Bronchial lymph node (tissue), 1 donor: ENCODE measurements around a stretch of chr13.

DNA sequence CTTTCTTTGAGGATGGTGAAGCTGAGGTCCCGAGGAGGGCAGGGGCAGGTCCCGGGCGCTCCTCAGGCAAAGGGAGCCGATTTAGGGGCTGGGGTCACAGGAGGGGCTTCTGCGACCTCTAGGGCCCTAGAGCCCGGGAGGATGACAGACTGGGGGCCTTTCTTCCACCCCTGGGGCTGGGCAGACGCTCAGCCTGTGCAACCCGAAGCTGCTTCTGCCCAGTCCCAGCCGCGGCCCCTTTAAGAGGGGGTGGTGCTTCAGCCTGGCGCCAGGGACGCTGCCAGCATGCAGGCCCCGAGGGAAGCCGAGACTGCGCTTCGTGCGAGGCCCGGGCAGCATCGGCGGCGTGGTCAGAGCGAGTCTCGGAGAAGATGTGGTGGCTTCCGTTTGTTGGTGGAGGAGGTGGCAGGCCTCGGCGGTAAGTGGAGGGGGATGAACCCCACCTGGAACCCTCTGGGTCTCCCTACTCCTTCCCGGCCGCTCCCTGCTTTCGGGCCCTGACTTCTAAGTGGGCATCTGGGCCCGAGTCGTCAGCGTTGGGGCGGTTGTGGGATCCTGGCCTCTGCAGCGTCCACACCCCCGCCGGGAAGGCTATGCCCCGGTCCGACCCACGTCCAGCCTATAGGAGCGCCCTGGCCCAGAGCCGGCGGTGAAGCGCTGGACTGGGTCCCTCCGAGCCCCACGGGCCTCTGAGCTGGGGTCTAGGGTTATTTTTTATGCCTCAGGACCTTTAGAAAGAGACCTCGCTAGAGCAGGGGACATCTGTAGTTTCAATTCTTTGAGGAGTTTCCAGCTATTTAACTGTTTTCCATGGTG, 986.4 kb downstream of the TUBA3C start:
- PRO-cap: no peak

DNA sequence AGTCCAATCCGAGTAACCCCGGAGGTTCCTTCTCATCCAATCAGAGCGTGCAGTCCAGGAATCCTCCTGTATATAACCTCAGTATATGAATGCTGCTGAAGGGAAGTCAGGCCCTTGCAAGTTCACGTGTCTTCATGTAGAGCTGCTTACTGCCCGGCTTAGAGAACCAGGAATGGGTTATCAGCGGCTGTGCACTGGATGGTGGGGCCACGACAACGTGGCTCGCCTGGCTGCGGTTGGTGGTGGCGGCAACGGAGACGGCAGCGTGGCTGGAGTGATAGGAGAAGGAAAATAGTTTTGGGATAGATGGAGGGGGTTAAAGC, 63.2 kb downstream of the TUBA3C start:
- PRO-cap: no peak

DNA sequence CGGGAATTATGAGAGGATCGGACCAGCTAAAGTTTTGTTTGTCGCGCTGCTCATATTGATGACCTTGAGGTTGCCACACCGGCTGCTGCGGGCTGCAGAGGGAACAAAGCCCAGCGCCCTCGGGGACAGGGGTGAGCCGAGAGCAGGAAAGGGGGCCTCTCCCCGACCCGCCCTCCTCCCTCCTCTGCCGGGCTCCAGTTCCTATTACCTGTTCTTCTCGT, 162.7 kb upstream of the TUBA3C start:
- PRO-cap: no peak

- PRO-cap: no peak
These were observed 31.3 kb upstream of the MPHOSPH8 start for GRCh38 chr13:19601735-19602934.

DNA sequence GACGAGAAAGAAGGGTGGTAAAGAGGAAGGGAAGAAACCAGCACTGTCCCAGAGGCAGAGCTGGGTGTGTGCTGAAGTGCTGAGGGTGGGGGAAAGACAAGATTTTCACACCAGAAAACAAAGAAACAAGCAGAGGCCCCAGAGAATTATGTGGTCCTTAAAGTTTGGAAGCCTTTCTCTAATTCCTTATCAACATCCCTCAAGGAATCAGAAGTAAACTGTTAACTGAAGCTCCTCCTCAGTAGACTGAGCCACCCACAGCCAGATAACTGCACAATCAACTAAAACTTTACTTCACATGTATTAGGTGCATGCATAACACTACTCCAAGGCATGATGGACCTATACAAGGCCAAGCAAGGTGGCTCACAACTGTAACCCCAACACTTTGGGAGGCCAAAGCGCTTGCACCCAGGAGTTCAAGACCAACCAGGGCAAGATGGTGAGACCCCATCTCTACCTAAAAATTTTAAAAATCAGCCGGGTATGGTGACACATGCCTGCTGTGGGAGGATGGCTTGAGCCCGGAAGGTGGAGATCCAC, 2.0 kb downstream of the CRYL1 start:
- PRO-cap: no peak

GRCh38 chr13:20939469-20940078, 37.0 kb upstream of the XPO4 start:
- PRO-cap: no peak

DNA sequence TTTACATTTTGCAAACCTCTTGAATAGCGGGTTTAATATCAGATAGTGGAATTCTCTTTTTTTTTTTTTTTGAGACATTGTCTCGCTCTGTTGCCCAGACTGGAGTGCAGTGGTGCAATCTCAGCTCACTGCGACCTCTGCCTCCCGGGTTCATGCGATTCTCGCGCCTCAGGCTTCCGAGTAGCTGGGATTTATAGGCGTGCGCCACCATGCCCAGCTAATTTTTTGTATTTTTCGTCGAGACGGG, 40.4 kb upstream of the XPO4 start:
- PRO-cap: no peak

- PRO-cap: no peak
These were observed 43.5 kb upstream of the XPO4 start for GRCh38 chr13:20945944-20946516.

- PRO-cap: no peak
These were observed 27.2 kb downstream of the LATS2 start for GRCh38 chr13:21033937-21034745.

- PRO-cap: unidirectional peak, minus-strand start at chr13:21310699
These were observed 134.1 kb downstream of the MRPL57 start for GRCh38 chr13:21310502-21310954.

- PRO-cap: no peak
These were observed 65.9 kb downstream of the MICU2 start for GRCh38 chr13:21537849-21538759.

- PRO-cap: no peak
These were observed 24.0 kb downstream of the MICU2 start for GRCh38 chr13:21579961-21580434.

- PRO-cap: unidirectional peak, plus-strand start at chr13:22040975
These were observed 370.0 kb downstream of the FGF9 start for GRCh38 chr13:22040695-22041514.

DNA sequence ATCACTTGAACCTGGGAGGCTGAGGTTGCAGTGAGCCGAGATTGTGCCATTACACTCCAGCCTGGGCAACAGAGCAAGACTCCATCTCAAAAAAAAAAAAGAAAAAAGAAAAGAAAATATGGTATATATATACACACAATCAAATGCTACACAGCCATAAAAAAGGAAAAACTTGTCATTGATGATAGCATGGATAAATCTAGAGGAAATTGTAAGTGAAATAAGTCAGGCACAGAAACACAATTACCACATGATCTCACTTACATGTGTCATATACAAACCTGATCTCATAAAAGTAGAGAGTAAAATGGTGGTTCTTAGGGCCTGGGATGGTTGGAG, 396.0 kb upstream of the SGCG start:
- PRO-cap: unidirectional peak, minus-strand start at position 245 of the sequence

- PRO-cap: no peak
These were observed 40.6 kb downstream of the SACS start for GRCh38 chr13:23392845-23393304.

- PRO-cap: no peak
These were observed 131.4 kb downstream of the TNFRSF19 start for GRCh38 chr13:23701430-23702197.

DNA sequence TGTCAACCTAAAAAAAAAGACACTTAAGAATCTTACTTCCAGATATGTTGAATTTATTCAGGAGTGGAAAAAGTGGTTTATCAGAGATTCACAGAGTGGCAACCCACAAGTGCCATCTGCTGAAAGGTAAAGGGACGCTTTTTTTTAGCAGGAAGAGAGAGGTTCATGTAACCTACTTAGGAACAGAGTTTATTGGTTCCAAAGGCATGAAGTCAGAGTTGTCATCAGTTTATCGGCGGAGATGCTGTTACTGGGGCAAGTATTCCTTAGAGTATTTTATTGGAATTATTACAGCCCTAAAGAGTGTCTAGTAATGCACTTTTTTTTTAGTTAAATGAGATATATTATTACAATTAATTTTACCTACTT, 77.9 kb upstream of the MIPEP start:
- PRO-cap: unidirectional peak, minus-strand start at position 118 of the sequence

DNA sequence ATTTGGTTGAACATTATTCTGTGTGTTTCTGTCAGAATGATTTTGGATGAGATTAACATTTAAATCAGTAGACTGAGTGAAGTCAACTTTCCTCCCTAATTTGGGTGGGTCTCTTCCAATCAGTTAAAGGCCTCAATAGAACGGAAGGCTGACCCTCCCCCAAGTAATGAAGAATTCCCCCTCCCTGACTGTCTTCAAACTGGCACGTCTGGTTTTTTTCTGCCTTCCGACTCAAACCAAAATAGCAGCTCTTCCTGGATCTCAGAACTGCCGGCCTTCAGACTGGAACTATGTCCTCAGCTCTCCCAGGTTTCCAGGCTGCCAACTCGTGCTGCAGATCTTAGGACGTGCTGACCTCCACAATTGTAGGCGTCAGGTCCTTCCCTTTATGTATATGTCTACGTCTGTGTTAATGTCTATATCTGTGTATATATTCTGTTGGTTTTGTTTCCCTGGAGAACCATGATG, 89.9 kb upstream of the SPATA13 start:
- PRO-cap: no peak

DNA sequence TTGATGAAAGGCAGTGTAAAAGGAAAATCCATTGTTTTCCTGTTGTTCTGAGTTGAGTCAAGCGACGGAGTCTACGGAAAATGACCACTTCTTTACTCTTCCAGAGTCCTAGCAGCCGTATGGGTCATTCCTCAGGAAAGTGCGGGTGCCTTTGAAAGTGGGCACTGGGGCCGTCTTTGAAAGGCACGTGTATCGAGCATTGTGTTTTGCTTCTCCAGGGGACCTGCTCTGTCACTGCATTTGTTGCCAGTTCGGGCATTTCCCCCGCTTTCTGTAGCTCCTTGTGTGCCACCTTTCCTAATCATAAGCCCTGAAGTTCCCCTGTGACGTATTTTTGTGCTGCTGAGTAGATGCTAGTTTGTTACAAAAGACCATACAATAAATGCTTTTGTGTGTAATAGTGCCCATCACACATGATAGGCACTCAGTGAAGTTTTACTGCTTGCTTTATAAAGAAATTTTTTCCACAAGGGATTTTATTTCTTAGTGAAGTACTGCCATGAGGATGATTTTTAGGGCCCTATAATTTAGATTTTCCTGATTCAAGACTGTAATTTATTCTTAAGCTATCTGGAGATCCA, 24.4 kb downstream of the SPATA13 start:
- PRO-cap: no peak

- PRO-cap: no peak
These were observed 41.6 kb downstream of the SPATA13 start for GRCh38 chr13:24201897-24202644.